ENCODE results near the genes ABCA1 and ZNF462.

DNA sequence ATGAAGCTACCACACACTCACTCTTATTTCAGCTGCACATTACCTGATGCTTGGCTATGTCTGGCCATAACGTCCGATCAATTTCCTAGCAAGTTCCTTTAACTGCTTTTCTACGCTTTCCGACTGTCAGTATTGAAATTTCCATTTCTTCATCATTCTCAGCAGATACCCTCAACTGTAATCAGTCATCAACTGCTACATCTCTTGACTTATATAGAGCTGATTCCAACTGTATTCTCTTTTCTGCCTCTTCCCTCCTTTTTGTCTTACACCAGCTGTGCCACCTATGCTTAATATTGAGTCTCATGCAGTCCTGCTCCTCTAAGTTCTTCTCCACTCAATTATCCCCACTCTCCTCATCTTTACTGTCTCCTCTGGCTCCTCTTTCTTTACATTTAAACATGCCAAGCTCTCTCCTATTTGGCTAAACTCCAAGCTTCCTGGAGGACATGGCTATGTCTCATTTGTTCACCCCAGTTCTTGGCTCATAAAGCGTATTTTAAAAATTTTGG is 12.1 kb downstream of the ALDOB start:
- PRO-cap, result no peak
- RAMPAGE, long total RNA, 4 experiments, result no peak in any of the 4 experiments

GRCh38 chr9:101428279-101428890 is 7.2 kb downstream of the ALDOB start:
- PRO-cap, result no peak
- RAMPAGE, long total RNA, 4 experiments, result no peak in any of the 4 experiments

DNA sequence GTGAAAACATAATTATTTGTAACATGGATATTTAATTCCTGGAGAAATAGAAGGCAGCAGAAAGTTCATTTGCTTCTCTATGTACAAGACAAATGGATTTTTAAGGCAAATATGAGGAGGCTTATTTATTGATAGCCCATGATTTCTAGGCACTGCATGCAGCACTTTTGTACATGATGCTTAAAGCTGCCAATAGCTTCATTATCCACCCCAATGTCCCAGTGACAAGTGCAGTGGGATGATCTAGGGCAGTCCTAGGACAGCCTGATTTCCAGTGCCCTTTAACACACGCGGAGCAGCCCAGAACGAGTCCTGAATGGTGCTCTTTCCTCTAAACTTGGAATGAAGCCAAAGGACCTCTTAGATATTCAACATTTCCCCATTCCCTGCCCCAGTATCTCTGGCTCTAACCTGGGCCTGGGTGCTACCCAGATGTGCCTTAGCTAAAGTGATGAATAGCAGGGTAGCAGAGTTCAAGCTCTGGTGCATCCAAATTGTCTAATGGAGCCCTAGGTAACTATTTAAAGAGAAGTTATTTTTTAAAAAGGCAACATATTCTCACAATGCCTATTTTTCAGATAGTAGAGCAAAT is 1.1 kb downstream of the ALDOB start:
- PRO-cap, result no peak
- RAMPAGE, long total RNA, 4 experiments, result no peak in any of the 4 experiments

DNA sequence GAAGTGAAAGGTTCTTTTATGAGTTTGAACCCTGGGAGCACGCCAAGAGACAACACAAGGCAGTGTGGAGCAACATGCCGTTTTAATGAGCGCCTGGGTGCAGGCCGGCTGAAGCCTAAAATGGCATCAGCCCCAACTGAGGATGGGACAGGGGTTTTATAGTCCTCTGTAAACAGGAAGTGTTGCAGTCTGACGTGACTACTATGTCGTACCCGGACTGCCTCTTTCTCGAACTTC is 193.7 kb downstream of the CYLC2 start:
- PRO-cap, result no peak
- RAMPAGE, long total RNA, 4 experiments, result no peak in any of the 4 experiments

- PRO-cap, result no peak
- RAMPAGE, long total RNA, 4 experiments, result no peak in any of the 4 experiments
Observed at GRCh38 chr9:104814974-104815528, 51.1 kb downstream of the NIPSNAP3B start.

GRCh38 chr9:104894447-104895102 is 33.4 kb downstream of the ABCA1 start:
- PRO-cap, result no peak
- RAMPAGE, long total RNA, 4 experiments, result no peak in any of the 4 experiments

DNA sequence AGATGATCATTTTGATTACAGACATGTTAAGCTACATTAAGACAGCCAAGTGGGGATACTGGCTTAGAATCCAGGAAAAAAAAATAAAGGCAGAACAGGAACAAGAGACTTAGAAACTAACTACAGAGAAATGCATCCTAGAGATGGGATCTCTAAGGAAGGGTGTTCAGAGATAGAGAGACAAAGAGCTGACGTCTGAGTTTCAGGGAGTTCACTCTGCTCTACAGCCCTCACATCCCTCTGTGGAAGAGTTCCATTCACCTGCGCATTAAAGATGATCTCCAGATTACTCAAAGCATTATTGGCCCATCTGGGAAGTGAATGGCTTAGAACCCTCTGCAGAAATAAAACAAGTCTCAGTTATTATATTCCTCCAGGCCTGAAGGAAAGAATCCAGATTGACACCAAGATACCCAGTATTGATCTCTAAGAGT is 25.1 kb downstream of the ABCA1 start:
- PRO-cap, result no peak
- RAMPAGE, long total RNA, 4 experiments, result no peak in any of the 4 experiments

GRCh38 chr9:104903228-104904218 is 24.4 kb downstream of the ABCA1 start:
- PRO-cap, result no peak
- RAMPAGE, long total RNA, 4 experiments, result no peak in any of the 4 experiments

GRCh38 chr9:104915097-104915579 is 12.8 kb downstream of the ABCA1 start:
- PRO-cap, result no peak
- RAMPAGE, long total RNA, 4 experiments, result no peak in any of the 4 experiments

DNA sequence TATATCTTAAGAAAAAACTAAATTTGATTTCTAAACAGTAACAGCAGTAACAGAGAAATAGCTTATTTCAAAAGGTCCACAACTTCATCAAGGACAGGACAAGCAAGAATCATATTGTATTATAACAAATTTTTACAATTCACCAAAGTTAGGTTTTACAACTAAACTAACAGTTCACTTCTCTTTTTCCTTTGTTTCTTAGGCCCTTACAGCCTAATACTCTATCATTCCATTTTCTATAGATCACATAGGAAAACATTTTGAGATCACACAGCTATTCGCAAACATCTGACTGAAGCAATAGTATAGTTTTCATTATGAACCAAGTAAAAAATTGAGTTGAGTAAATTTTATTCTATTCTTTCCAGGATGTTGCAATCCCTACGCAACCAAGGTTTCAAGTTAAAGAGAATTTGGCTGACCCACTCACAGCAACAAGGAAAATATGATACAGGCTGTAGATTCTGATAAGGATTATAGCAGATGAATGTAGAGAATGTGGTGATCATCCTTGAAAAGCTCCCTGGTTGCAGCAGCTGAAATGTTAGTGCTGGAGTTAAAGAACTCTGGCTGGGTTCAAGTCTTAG is 4.8 kb downstream of the ABCA1 start:
- PRO-cap, result no peak
- RAMPAGE, long total RNA, 4 experiments, result no peak in any of the 4 experiments

DNA sequence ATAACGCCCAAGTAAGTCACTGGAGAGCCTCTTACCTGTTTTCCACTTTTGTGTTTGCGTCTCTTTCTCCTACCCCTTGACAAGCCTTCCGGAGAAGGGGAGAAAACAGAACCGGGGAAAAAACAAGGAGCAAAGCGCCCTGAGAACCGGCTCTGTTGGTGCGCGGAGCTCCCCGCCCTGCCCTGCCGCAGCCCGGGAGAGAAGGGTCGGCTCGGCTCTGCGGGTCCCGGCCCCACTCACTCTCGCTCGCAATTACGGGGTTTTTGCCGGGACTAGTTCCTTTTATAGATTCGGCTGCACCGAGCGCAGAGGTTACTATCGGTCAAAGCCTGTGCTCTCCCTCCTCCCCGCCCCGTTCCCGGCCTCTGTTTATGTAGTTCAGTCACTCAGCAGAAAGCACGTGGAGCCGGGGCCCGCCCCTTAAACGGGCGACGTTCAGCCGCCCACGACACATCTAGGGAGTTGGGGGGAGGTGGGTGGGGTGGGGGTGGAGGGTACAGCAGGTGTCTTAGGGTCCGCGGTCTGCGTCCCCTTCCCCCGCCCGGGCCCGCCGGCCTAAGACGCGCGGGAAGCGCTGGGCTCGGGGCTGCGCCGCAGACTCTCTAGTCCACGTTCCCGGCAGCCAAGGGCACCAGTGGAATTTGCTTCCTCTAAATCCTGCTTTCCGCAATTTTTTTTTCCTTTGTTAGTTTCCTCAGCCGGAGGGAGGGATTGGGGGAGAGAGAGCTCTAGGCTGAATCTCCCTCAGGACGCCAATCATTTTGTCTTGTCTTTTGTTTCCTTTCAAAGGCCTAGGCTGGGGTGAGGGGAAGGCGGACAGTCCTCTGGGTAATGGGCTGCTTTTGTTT is at the start of gene ABCA1:
TSS of gene ABCA1 (minus strand) at position 256 of the 848 bp plus-strand sequence.
- PRO-cap, result bidirectional peak, plus-strand start at position 392 of the sequence, minus-strand start at position 254 of the sequence; bidirectional peak, plus-strand start at position 697 of the sequence, minus-strand start at position 604 of the sequence
- RAMPAGE, long total RNA, 4 experiments, result start-site peak on the minus strand in 3 of 4 experiments, centred at positions 51 to 273 of the sequence, 26 to 1,582 reads per replicate

DNA sequence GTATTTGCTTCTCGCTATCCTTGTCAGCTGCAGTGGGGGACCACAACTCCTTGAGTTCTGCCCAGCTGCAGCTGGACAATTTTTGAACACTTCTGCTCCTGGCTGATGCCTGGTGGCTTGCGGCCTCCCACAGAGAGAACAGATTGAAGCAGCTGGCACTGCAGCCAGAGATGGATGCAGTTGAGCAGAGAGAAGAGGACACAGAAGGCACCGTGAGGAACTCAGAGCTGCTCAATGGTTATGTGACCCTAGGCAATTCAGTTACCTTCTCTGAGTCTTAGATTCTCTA is 134.5 kb upstream of the ABCA1 start:
- PRO-cap, result unidirectional peak, plus-strand start at position 179 of the sequence
- RAMPAGE, long total RNA, 4 experiments, result no peak in any of the 4 experiments

DNA sequence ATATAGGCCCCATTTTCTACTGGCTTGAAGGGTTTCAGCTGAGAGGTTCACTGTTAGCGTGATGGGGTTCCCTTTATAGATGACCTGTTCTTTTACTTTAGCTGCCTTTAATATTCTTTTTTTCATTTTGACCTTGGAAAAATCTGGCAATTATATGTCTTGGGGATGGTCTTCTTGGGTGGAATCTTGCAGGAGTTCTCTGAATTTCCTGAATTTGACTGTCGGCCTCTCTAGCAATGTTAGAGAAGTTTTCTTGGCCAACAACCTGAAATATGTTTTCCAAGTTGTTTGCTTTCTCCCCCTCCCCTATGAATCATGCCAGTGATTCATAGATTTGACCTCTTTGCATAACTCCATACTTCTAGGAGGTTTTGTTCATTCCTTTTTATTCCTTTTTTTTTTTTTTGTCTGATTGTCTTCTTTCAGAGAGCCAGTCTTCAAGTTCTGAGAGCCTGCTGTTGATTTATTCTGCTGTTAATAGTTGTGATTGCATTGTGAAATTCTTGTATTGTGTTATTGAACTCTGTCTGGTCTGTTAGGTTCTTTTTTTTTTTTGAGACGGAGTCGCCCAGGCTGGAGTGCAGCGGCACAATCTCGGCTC is 56.7 kb upstream of the SLC44A1 start:
- PRO-cap, result no peak
- RAMPAGE, long total RNA, 4 experiments, result no peak in any of the 4 experiments

DNA sequence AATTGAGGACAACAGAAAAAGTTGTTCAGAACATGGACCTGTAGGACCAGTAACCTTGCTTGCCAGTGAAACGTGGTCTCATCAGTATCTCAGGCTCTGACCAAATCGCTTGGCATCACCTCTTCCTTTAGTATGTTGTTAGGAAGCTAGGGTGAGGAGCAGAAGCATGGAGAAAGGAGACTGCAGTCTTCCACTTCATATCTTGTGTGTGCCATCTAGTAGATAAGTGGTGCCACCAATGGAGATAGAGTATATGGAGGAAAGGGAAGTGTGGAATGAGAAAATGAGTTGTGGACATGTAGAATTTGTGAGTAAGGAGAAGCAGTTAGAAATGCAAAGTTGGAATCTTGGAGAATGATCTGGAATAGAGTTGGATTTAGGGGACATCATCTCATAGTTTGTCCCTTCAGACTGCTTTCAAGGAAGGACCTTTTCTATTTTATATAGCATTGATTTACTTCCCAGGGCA is 59.3 kb downstream of the SLC44A1 start:
- PRO-cap, result no peak
- RAMPAGE, long total RNA, 4 experiments, result start-site peak on the plus strand in 1 of 4 experiments, centred at position 212 of the sequence, 10 reads per replicate

- PRO-cap, result no peak
- RAMPAGE, long total RNA, 4 experiments, result start-site peak on the plus strand in 2 of 4 experiments, at chr9:105383261-105383342 at its widest, 18 to 20 reads per replicate
Observed at GRCh38 chr9:105383092-105383485, 64.7 kb upstream of the FSD1L start.

- PRO-cap, result no peak
- RAMPAGE, long total RNA, 4 experiments, result no peak in any of the 4 experiments
Observed at GRCh38 chr9:105782407-105783155, 88.2 kb downstream of the TMEM38B start.

GRCh38 chr9:106797250-106797698 is 65.7 kb upstream of the ZNF462 start:
- PRO-cap, result bidirectional peak, plus-strand start at chr9:106797475, minus-strand start at chr9:106797372
- RAMPAGE, long total RNA, 4 experiments, result no peak in any of the 4 experiments

- PRO-cap, result bidirectional peak, plus-strand start at chr9:106860903, minus-strand start at chr9:106860753; bidirectional peak, plus-strand start at chr9:106861434, minus-strand start at chr9:106860956
- RAMPAGE, long total RNA, 4 experiments, result no peak in any of the 4 experiments
Observed at GRCh38 chr9:106860613-106861675, 2.0 kb upstream of the ZNF462 start.

- PRO-cap, result unidirectional peak, plus-strand start at chr9:106863166; bidirectional peak, plus-strand start at chr9:106863433, minus-strand start at chr9:106863234
- RAMPAGE, long total RNA, 4 experiments, result start-site peak on the plus strand in 3 of 4 experiments, at chr9:106862934-106863496 at its widest, 13 to 137 reads per replicate
Observed at GRCh38 chr9:106862807-106863584, at the start of gene ZNF462. Gene ZNF462, plus strand, starts transcription at chr9:106863166.

DNA sequence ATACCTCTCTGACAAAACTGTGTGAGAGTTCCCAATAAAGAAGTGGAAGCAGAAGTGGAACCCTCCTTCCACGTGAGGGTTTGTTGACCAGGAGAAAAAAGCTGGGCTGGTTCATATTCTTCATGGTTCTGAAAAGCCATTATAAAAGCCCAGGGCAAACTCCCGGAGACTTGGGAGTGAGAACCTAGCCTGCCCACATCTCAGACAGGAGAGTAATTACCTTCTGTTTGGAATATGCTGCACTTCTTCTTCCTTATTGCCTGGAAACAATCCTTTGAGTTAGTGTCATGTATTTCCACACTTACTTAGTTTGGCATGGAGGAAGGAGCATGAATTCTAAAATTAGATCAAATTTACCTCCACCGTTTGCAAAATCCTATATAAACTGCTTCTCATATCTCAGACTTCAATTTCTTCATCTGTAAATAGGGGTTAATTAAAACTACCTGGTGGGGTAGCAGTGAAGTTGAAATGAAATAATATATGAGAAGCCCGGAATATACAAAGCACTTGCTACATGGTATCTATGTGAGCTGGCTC is 140.2 kb upstream of the RAD23B start:
- PRO-cap, result bidirectional peak, plus-strand start at position 308 of the sequence, minus-strand start at position 206 of the sequence
- RAMPAGE, long total RNA, 4 experiments, result no peak in any of the 4 experiments